ENCODE measurements around the gene SLC24A4.

DNA sequence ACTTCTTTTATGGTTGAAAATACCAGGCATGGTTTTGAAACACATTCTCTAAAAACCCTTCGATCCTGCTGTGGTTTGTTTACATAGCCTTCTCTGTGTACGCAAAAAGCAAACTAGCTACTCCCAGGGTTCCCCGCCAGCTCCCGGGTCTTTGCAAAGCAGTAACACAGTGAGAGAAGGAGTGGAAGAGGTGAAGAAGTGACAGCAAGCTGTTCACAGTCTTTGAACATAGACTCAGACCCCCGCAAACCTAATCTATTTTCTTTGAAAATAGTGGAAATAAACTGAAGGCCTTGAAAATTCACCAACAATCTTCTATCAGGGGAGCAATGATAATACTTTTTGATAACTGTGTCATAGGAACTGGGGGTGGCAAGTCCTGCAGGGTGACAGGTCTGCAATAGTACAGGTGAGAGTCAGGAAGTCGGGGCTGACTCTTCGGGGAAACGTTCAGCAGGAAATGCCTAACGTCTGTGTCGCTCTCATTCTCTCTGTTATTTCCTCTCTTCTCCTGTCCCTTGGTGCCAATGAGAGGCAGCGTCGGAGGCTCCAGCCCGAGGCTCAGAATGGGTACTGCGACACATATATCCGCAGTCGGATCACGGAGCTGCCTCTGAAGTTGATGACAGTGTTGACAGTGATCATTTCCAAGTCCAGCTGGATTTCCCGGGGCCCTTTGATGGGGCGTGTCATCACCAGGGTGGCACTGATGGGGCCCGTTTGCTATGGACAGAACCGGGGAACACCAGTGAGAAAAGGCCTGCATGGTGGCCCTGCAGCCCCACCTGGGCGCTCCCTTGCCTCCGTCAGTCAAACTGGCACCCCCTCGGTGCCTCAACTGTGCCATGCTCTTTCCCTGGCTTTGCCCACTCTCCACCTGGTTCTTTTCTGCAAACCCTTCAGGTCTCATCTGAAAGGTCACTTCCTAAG lies 2.6 kb upstream of the TC2N start:
- PRO-cap = no peak
- RAMPAGE, long total RNA, 4 experiments = no peak in any of the 4 experiments

- PRO-cap = no peak
- RAMPAGE, long total RNA, 4 experiments = no peak in any of the 4 experiments
Observed at GRCh38 chr14:91886708-91887115, 19.4 kb upstream of the TC2N start.

GRCh38 chr14:91906426-91906994 lies 39.2 kb upstream of the TC2N start:
- PRO-cap = no peak
- RAMPAGE, long total RNA, 4 experiments = no peak in any of the 4 experiments

GRCh38 chr14:92142871-92143690 lies 21.3 kb downstream of the CPSF2 start:
- PRO-cap = no peak
- RAMPAGE, long total RNA, 4 experiments = start-site peak on the plus strand in 1 of 4 experiments, at chr14:92143281-92143291 at its widest, 22 reads per replicate

GRCh38 chr14:92287107-92287526 lies 35.8 kb upstream of the SLC24A4 start:
- PRO-cap = no peak
- RAMPAGE, long total RNA, 4 experiments = no peak in any of the 4 experiments

- PRO-cap = no peak
- RAMPAGE, long total RNA, 4 experiments = no peak in any of the 4 experiments
Observed at GRCh38 chr14:92322824-92323908, at the start of gene SLC24A4. SLC24A4 (plus strand) TSS chr14:92323165.

DNA sequence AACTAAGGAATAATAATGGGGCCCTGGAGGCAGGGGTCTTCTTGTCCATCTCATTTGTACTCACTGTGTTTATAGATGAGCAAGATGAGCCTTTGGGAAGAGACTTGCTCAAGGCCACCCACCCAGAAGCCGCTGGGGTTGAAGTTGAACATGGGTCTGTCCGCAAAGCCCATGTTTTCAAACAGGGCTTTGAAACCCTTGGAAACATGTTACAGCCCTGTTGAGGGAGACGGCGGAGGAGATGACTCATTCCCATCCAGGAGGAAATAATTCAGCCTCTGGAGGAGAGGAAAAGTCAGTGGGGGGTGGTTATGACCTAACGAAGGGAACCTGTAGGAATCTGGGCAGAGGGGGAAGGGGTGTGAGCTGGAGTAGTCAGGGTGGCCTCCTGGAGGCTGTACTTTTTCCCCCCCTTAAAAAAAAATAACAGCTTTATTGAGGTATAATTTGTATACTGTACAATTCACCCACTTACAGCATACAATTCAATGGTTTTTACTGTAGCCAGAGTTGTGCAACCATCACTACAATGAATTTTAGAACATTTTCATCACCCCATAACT lies 2.1 kb upstream of the RIN3 start:
- PRO-cap = no peak
- RAMPAGE, long total RNA, 4 experiments = no peak in any of the 4 experiments

DNA sequence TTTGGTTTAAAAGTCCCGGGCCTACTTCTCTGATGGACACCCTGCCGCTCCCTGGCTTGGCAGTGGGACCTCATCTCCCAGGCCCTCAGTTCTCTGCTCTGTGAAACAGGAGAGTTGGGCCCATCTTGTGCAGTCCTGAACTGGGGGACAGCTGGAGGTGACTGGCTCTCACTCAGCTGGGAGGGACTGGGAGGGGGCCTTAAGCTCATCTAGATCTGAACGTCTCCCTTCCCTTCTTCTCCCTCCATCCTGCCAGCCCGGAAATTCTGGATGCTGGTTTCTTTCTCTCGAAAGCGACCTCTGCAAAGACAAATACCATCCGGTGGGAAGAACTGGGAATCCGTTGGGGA lies 1.3 kb downstream of the RIN3 start:
- PRO-cap = no peak
- RAMPAGE, long total RNA, 4 experiments = no peak in any of the 4 experiments

GRCh38 chr14:92535177-92535732 lies 21.7 kb downstream of the RIN3 start:
- PRO-cap = no peak
- RAMPAGE, long total RNA, 4 experiments = no peak in any of the 4 experiments

DNA sequence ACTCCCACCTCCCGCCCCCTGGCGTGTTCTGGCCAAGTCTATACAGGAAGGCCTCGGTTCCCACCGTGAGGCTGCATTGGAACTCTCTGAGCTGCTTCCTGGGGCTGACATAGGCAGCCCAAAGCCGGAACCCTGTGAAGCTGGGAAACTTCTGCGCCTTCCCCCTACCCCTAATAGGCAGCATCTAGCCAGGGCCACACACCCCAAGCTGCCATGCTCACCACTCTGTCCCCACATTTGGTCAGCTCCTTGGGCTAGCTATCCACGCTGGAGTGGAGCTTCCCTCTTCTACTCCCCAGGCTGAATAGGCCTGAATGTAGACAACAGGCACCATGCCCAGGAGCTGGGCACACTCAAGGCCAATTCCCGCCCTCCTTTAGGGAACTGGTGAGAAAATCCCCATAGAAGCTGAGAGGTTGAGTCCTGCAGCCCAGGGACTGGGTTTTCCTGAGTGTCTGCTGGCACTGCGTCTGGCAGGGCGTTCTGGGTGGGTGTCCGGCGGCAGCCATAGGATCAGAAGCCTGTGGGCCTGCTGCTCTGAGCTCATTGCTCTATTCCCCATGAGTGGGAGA lies 35.8 kb downstream of the RIN3 start:
- PRO-cap = no peak
- RAMPAGE, long total RNA, 4 experiments = no peak in any of the 4 experiments

DNA sequence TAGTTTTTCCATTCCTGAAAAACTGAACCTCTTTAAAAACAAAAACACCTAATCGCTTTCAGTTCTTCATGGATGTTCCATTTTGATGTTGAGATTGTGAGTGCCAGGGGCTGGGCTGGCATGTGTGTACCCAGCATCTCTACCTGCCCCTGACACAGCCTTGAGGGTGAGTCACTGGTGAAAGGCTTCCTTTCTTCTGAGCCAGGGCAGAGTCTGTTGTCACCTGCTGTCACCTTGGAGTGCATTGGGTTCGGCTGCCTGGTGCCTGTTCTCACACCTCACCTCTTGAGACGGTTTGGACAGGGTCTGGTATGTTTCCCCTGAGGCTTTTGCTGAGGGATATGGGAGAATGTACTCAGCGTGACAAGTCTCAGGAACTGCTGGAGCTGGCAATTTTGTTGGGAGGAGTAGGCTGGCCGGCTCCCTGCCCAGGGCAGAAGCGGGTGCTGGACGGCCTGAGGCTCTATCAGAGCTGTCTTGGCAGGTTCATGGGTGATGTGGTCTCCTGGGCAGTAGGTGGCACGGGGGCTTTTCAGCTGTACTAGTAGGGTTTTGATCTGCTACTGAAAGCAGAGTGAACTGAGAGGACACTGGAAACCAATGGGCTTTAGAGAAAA lies 95.7 kb downstream of the RIN3 start:
- PRO-cap = no peak
- RAMPAGE, long total RNA, 4 experiments = no peak in any of the 4 experiments

DNA sequence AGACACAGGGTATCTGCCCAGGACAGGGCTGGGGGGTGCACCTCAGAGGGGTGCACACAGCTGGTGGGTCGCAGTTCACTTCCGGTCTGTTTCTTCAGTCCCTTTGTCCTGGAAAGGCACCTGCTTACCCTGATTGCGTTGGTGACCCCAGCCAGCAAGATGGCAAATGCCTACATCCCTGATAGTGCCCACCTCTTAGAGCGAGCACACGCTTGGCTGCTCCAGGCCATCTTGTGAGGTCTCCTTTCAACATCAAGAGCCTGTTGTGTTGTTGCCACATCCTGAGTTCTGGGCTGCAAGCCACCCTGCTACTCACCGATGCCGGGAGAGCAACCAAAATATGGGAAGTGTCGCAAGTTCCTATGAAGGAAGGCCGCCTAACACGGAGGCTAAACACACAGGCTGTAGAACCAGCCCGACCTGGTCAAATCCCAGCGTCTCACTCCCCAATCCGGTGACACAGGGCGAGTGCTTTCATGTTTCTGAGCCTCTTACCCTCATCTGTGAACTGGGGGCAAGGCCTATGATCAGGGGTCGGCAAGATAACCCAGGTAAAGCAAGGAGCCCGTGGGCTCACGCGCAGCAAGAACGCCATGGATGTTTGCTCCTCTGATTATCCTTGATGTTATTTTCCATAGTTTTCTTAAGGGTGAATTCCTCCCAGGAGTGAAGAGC lies 98.4 kb downstream of the LGMN start:
- PRO-cap = unidirectional peak, plus-strand start at position 449 of the sequence
- RAMPAGE, long total RNA, 4 experiments = start-site peak on the plus strand in 1 of 4 experiments, centred at position 419 of the sequence, 19 reads per replicate; start-site peak on the minus strand in 1 of 4 experiments, centred at position 229 of the sequence, 6 reads per replicate

- PRO-cap = no peak
- RAMPAGE, long total RNA, 4 experiments = no peak in any of the 4 experiments
Observed at GRCh38 chr14:92686777-92687504, 61.5 kb downstream of the LGMN start.

- PRO-cap = no peak
- RAMPAGE, long total RNA, 4 experiments = no peak in any of the 4 experiments
Observed at GRCh38 chr14:92797313-92797793, 3.2 kb downstream of the GOLGA5 start.

- PRO-cap = no peak
- RAMPAGE, long total RNA, 4 experiments = no peak in any of the 4 experiments
Observed at GRCh38 chr14:92891163-92891729, 31.7 kb upstream of the CHGA start.

DNA sequence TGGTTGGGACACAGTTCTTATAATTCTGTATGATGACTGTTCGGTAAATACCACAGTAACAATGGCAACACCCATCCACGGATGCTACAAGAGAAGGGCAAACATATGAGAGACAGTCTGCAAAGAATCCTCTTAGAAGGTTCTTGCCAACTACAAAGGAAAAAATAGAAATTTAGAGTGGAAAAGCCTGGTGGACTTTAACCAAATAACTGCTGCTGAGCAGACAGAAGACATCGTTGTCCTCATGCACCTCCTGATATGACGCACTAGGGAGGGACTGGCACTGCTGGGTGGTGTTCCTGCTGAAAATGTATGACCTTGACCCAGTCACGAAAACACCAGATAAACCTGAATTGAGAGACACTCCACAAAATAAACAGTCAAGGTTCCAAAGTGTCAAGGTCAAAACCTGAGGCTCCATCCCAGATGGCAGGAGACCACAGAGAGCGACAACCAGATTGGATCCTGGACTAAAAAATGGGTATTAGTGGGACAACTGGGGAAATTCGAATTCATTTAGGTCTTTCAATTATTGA lies 61.9 kb downstream of the CHGA start:
- PRO-cap = no peak
- RAMPAGE, long total RNA, 4 experiments = no peak in any of the 4 experiments

DNA sequence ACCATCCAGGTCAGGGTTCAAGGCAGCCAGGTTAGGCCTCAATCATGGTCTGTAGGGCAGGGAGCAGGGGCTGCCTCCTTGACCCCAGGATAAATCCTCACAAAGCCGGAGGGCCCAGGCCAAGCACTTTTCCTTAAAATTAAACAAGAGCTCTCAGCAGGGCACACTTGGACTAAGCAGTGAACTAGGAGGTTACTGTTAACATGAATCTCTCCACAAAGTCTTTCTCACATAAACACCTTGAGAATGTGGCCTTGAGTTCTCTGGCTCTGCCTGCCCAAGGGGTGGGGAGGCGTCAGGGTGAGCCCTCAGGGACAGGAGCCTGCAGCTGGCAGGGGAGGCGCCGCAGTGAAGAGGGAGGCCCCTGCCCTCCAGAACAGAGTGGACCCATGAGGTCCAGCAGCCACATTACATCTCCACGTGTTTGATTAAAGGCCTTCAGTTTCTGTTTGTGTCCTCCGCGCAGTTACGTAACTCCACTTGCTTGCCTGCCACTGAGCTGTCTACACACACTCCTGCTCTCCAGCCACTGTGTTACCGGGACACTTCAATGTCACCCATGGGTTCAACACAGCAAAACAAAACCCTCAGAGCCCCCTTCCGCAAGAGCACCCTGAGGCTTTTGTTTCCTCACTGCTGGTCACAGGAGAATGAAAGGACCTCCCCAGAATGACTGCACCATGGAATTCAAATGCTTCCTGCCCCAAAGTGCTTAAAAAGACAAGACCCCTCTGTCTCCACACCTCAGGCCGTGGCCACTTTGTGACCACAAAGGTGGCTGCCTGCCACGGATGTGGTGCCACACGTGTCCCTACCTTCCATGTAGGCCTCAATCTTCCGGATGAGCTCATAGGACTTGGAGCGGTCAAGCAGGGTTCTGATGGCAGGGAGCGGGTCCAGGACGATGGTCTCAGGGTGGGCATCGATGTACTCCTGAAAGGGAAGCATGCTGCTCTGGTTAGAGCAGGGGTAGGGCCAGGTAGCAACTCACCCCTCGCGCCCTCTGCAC lies 70.4 kb downstream of the CHGA start:
- PRO-cap = no peak
- RAMPAGE, long total RNA, 4 experiments = no peak in any of the 4 experiments

DNA sequence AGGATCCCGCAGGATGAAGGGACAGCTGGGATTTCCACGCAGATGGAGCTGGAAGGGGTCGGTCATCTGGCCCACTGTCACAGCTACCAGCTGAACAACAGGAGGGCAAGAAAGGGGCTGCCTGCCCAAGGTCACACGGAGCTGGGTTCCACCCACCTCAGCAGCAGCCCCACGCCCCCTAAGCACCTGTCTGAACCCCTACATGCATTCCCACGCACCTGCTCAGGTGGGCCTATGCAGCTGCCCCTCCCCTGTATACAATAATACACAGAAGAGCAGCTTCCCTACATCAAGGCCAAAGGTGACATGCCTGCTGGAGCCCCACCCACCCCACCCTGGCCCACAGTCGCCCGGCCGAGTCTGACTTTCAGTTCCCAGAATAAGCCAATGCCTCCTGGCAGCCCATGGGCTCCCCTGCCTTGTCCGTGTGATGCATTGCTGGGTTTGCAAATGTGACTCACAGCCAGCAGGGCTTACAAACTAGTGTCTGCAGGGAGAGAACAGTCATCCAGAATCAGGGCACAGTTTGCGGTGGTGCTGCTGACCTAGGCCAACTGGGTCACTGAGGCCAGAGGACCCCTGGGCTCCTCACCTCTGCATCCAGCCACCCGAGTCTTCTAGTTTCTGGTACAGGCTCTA lies 84.2 kb downstream of the CHGA start:
- PRO-cap = no peak
- RAMPAGE, long total RNA, 4 experiments = no peak in any of the 4 experiments

DNA sequence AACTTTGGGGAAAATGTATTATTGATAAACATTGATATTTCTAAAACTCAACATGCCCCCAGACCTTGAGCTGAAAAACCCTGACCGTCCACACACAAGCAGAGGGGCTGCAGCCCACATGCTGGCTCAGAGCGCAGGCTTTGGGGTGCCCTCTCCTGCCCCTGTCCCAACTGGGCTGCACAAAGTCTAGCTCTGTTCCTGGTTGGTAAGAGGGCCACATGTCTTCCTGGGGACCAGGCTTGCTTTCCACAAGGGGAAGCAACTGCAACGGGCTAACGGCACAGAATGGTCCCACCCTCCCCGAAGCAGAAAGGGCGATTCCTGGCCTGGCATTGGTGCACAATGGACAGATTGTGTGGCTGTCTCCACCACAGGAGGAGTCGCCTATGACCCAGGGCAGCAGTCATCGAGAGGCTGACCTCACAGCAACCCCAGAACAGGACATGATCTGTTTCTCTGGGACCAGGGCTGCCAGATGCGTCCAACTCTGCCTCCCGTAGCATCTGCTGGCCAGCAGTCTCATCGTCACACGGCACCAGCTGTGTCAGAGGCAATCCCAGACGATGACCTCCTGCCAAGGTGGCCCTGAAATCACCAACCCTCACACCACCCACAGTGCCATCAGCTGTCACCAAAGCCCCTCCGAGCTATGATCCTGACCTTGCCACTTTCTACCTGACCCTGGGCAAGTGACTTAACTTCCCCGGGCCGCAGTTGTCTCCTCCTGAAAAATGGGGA lies 86.5 kb downstream of the CHGA start:
- PRO-cap = no peak
- RAMPAGE, long total RNA, 4 experiments = no peak in any of the 4 experiments

DNA sequence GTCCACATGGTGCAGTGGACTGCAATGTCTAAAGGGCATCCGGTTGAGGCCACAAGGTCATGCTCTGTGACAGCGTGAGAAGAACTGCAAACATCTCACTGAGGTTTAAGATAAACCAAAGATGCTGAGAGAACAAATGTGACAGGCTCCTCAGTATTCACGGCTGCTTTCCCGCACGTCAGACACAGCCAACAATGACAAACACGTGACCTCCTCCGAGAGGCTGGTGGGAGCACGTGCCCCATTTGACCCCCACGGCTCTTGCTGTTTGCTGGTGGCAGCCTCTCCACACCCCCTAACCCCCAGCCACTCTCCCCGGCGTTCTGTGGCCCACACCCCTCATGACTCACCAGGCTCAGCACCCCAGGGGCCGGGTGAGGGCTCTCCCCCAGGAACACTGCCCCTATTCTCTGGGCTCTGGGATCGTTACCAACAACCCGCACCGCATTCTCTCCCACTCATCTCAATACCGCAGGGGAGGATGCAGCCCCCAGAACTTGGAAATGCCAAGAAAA lies 79.4 kb downstream of the ITPK1 start:
- PRO-cap = no peak
- RAMPAGE, long total RNA, 4 experiments = no peak in any of the 4 experiments